ENCODE data around the genes FAM114A1, KLB and PDS5A.

DNA sequence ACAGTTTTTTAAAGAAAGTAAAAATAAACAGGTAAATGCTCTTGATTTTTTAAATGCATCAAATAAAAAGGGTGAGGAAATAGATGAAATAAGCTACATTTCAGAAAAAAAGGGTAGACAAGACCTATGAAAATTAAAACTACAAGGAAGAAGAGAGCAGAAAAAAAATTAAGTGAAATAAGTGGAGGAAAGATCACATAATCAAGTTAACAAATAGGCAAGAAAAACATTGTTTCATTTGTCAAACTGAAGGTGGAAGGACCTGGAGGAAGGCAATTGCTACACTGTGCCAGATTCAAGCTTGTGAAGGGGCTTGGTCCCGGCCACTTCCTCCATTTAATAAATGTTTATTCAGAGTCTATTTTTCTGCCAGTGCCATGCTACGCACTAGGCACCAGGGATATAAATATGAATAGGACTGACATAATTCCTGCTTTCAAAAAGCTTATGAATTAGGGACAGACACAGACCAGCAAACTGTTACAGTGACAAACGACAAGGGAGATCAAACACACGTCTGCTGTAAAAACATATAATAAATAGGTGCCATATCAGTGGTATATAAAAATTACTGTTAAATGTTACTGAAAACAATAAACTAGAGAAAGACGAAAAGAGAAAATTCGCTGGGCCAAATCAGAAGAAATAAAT lies 646 bp downstream of the TLR6 start:
- RAMPAGE, long total RNA, result no peak
- RRBS, 2 experiments, result no CpG with 5 or more reads among the region's 6 CpGs
CAGE:
- cytosol, long polyA minus RNA, result no peak
- cytosol, long polyA plus RNA, result no peak
- long polyA plus RNA, result no peak
- nucleolus, long total RNA, result start-site peak on the plus strand centred at position 270 of the sequence, 81 bp wide, 10 reads
- nucleus, long polyA plus RNA, result no peak
- nucleus, long total RNA, result no peak

GRCh38 chr4:38867281-38867898 lies at the start of gene FAM114A1:
TSS of gene FAM114A1 (plus strand) at chr4:38867806.
- RAMPAGE, long total RNA, result no peak
- RRBS, 2 experiments, result 1 to 2% methylated on average over 25 of the region's 56 CpGs
CAGE:
- cytosol, long polyA minus RNA, result start-site peak on the plus strand at chr4:38867810-38867816, 23 reads
- cytosol, long polyA plus RNA, result no peak
- long polyA plus RNA, result no peak
- nucleolus, long total RNA, result no peak
- nucleus, long polyA plus RNA, result no peak
- nucleus, long total RNA, result no peak

- RAMPAGE, long total RNA, result no peak
- RRBS, 2 experiments, result no CpG with 5 or more reads among the region's 11 CpGs
CAGE:
- cytosol, long polyA minus RNA, result no peak
- cytosol, long polyA plus RNA, result no peak
- long polyA plus RNA, result no peak
- nucleolus, long total RNA, result no peak
- nucleus, long polyA plus RNA, result no peak
- nucleus, long total RNA, result no peak
Observed at GRCh38 chr4:38976199-38976859, 55.9 kb downstream of the TMEM156 start.

- RAMPAGE, long total RNA, result no peak
- RRBS, 2 experiments, result no CpG with 5 or more reads among the region's 11 CpGs
CAGE:
- cytosol, long polyA minus RNA, result no peak
- cytosol, long polyA plus RNA, result no peak
- long polyA plus RNA, result no peak
- nucleolus, long total RNA, result no peak
- nucleus, long polyA plus RNA, result no peak
- nucleus, long total RNA, result no peak
Observed at GRCh38 chr4:39043444-39044255, 11.4 kb upstream of the TMEM156 start.

GRCh38 chr4:39045288-39045539 lies 13.0 kb upstream of the TMEM156 start:
- RAMPAGE, long total RNA, result no peak
- RRBS, 2 experiments, result 1 to 2% methylated on average over 9 of the region's 23 CpGs
CAGE:
- cytosol, long polyA minus RNA, result no peak
- cytosol, long polyA plus RNA, result no peak
- long polyA plus RNA, result no peak
- nucleolus, long total RNA, result no peak
- nucleus, long polyA plus RNA, result no peak
- nucleus, long total RNA, result no peak

DNA sequence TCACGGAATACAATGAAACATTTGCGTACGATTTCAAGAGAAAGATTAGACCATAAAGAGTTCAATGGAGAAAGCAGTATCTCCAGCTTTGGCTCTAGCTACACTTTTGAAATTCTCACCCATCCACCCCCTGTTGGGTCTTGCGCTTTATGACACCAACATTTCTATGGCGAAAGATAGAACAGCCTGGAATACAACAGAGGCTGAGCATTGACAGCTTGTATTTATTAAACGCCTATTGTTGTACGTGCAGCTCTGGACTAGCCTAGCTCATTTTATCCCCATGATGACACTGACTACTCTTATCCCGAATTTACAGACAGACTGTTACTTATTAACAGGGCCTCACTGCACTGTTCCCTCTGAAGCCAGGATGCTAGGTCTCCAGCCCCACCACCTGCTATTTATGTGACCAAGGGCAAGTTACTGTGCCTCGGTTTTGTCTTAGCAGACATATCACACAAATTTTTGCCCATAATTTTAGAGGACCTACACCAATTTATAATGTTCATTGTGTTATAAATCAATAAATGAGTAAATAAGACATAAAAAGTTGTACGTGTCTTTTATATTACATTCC lies 1.0 kb upstream of the RFC1 start:
- RAMPAGE, long total RNA, result no peak
- RRBS, 2 experiments, result no CpG with 5 or more reads among the region's 10 CpGs
CAGE:
- cytosol, long polyA minus RNA, result no peak
- cytosol, long polyA plus RNA, result no peak
- long polyA plus RNA, result no peak
- nucleolus, long total RNA, result no peak
- nucleus, long polyA plus RNA, result no peak
- nucleus, long total RNA, result no peak

DNA sequence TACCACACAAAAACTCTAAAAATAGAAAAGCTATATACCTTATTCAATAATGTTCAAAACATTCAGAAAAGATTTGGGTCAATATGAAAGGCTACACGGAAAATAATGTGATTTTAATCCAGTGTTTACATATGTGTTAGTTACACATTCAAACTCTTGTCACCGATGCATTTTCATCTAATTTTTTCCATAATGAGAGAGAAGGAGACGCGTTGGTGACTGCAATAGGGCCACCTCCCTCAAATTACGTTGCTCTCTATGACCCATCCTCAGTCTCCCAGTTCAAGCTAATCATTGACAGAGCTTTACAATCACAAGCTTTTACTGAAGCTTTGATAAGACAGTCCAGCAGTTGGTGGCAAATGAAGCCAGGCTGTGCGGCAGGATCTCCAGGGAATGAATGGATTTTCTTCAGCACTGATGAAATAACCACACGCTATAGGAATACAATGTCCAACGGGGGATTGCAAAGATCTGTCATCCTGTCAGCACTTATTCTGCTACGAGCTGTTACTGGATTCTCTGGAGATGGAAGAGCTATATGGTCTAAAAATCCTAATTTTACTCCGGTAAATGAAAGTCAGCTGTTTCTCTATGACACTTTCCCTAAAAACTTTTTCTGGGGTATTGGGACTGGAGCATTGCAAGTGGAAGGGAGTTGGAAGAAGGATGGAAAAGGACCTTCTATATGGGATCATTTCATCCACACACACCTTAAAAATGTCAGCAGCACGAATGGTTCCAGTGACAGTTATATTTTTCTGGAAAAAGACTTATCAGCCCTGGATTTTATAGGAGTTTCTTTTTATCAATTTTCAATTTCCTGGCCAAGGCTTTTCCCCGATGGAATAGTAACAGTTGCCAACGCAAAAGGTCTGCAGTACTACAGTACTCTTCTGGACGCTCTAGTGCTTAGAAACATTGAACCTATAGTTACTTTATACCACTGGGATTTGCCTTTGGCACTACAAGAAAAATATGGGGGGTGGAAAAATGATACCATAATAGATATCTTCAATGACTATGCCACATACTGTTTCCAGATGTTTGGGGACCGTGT lies at the start of gene KLB:
KLB (plus strand) TSS at position 343 of the 1,060 bp plus-strand sequence.
- RAMPAGE, long total RNA, result no peak
- RRBS, 2 experiments, result no CpG with 5 or more reads among the region's 15 CpGs
CAGE:
- cytosol, long polyA minus RNA, result no peak
- cytosol, long polyA plus RNA, result no peak
- long polyA plus RNA, result no peak
- nucleolus, long total RNA, result no peak
- nucleus, long polyA plus RNA, result no peak
- nucleus, long total RNA, result no peak

DNA sequence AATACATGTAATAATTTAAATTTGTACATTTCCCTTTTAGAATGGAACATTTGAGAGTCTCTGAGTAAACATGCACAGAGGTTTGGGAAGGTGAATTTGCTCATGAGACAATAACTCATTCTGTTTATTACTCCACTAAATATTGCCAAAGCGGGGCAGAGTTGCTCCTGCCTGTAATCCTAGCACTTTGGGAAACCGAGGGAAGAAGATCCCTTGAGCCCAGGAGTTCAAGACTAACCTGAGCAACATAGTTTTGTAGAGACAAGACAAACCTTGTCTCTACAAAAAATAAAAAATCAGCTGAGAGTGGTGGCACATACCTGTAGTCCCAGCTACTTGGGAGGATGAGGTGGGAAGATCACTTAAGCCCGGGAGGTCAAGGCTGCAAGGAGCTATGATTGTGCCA lies 6.6 kb downstream of the KLB start:
- RAMPAGE, long total RNA, result no peak
- RRBS, 2 experiments, result no CpG with 5 or more reads among the region's 3 CpGs
CAGE:
- cytosol, long polyA minus RNA, result no peak
- cytosol, long polyA plus RNA, result no peak
- long polyA plus RNA, result no peak
- nucleolus, long total RNA, result no peak
- nucleus, long polyA plus RNA, result no peak
- nucleus, long total RNA, result no peak

DNA sequence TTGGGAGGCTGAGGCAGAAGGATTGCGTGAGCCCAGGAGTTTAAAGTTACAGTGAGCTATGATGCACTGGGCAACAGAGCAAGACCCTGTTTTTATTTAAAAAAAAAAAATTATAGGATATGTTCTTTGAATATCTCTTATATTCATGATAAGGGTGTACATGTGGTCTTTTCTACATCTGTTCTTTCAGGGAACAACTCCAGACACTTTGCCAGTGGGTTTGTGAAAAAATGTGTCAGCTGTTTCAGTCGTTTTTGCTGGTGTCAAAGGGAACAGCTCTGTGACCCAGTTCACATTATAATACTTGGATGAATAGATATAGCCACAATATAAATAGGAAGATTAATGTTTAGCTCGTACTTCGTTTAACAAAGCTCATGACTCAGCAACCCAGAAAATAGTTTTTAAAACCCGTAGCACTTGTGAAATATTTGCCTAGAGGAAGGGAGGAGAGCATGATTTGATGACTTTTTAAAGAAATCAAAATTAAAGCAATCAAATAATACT lies 7.8 kb downstream of the LIAS start:
- RAMPAGE, long total RNA, result no peak
- RRBS, 2 experiments, result no CpG with 5 or more reads among the region's 5 CpGs
CAGE:
- cytosol, long polyA minus RNA, result no peak
- cytosol, long polyA plus RNA, result no peak
- long polyA plus RNA, result no peak
- nucleolus, long total RNA, result no peak
- nucleus, long polyA plus RNA, result no peak
- nucleus, long total RNA, result no peak

DNA sequence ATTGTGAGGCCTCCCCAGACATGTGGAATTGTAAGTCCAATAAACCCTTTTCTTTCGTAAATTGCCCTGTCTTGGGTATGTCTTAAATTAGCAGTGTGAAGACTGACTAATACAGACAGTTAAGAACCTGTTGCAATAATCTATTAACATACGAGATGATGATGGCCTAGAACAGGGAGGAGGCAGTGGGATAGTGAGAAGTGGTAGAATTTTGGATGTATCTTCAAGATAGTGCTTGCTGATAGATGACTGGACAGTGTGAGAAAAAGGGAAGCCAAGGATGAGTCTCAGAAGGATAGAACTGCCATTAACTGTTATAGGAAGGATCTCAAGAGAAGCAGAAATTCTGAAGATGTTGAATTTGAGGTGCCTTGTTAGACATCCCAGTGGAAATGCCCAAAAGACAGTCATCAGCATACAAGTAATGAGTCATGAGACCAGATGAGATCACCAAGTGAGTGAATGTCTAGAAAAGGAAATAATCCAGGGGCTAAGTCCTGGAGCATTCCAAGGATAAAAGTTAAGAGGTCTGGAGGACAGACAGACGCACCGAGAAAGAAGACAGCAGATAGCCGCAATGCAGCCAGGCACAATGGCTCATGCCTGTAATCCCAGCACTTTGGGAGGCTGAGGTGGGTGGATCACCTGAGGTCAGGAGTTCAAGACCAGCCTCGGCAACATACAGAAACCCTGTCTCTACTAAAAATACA lies 38.9 kb upstream of the UGDH start:
- RAMPAGE, long total RNA, result no peak
- RRBS, 2 experiments, result no CpG with 5 or more reads among the region's 6 CpGs
CAGE:
- cytosol, long polyA minus RNA, result no peak
- cytosol, long polyA plus RNA, result no peak
- long polyA plus RNA, result no peak
- nucleolus, long total RNA, result no peak
- nucleus, long polyA plus RNA, result no peak
- nucleus, long total RNA, result no peak

- RAMPAGE, long total RNA, result no peak
- RRBS, 2 experiments, result no CpG with 5 or more reads among the region's 18 CpGs
CAGE:
- cytosol, long polyA minus RNA, result no peak
- cytosol, long polyA plus RNA, result no peak
- long polyA plus RNA, result no peak
- nucleolus, long total RNA, result no peak
- nucleus, long polyA plus RNA, result no peak
- nucleus, long total RNA, result no peak
Observed at GRCh38 chr4:39637336-39637880, 1.3 kb downstream of the SMIM14 start.

GRCh38 chr4:39770884-39771295 lies 73.0 kb downstream of the UBE2K start:
- RAMPAGE, long total RNA, result no peak
- RRBS, 2 experiments, result no CpG with 5 or more reads among the region's 16 CpGs
CAGE:
- cytosol, long polyA minus RNA, result no peak
- cytosol, long polyA plus RNA, result no peak
- long polyA plus RNA, result no peak
- nucleolus, long total RNA, result no peak
- nucleus, long polyA plus RNA, result no peak
- nucleus, long total RNA, result no peak

DNA sequence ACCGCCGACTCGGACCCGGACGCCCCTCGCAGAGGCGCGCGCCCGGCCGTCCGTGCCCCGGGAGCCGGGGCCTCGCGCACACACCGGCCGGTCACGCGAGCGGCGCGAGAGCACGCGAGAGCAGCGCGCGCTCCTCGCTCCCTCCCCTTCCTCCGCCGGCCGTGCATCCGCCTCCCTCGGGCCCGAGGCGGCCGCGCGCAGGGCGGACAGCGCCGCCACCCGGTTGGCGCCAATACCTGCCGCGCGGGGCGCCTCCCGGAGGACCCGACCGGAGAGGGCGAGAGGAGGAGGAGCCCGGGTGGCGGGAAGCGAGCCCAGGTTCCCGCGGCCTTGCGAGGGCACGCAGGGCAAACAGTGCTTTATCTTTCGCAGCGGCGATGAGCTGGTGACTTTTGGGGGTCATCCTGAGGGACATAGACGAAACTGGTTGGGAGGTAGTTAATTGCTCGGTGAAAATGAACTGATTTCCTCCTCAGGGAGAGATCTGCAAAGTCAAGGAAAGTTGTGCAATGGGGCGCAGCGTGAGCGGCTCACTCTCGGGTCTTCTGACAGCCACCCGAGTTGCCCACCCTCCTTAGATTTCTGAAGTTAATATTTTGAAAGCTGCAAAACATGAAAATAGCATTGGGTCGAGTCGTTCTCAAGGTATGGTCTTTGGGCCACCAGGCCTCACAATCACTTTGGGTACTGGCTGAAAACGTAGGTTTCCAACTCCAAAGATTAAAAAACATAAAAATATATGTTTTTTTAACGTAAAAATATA lies at the start of gene PDS5A:
PDS5A (minus strand) TSS at position 116 of the 763 bp plus-strand sequence.
- RAMPAGE, long total RNA, result no peak
- RRBS, 2 experiments, result under 1 to 1% methylated on average over 32 of the region's 73 CpGs
CAGE:
- cytosol, long polyA minus RNA, result no peak
- cytosol, long polyA plus RNA, result no peak
- long polyA plus RNA, result no peak
- nucleolus, long total RNA, result no peak
- nucleus, long polyA plus RNA, result no peak
- nucleus, long total RNA, result no peak

- RAMPAGE, long total RNA, result start-site peak on the plus strand at chr4:40192959-40193083, 146 and 92 reads in 2 replicates
- RRBS, 2 experiments, result no CpG with 5 or more reads among the region's 15 CpGs
CAGE:
- cytosol, long polyA minus RNA, result start-site peak on the plus strand at chr4:40193049-40193056, 26 reads
- cytosol, long polyA plus RNA, result start-site peak on the plus strand at chr4:40192979-40193088, 618 and 514 reads in 2 replicates
- long polyA plus RNA, result start-site peak on the plus strand at chr4:40192947-40193083, 1,059 and 487 reads in 2 replicates
- nucleolus, long total RNA, result start-site peak on the plus strand at chr4:40192980-40193046, 255 reads
- nucleus, long polyA plus RNA, result start-site peak on the plus strand at chr4:40192977-40193090, 383 and 368 reads in 2 replicates
- nucleus, long total RNA, result start-site peak on the plus strand at chr4:40192959-40193071, 51 reads
Observed at GRCh38 chr4:40192621-40193559, 3.9 kb upstream of the RHOH start.

GRCh38 chr4:40199892-40200938 lies 3.4 kb downstream of the RHOH start:
- RAMPAGE, long total RNA, result no peak
- RRBS, 2 experiments, result no CpG with 5 or more reads among the region's 17 CpGs
CAGE:
- cytosol, long polyA minus RNA, result start-site peak on the plus strand at chr4:40200255-40200262, 6 reads; start-site peak on the plus strand at chr4:40200435-40200442, 21 reads; start-site peak on the plus strand at chr4:40200877-40200884, 36 reads
- cytosol, long polyA plus RNA, result start-site peak on the plus strand at chr4:40200328-40200393, 61 and 51 reads in 2 replicates
- long polyA plus RNA, result start-site peak on the plus strand at chr4:40200306-40200418, 115 and 72 reads in 2 replicates
- nucleolus, long total RNA, result start-site peak on the minus strand at chr4:40200232-40200258, 21 reads; start-site peak on the plus strand at chr4:40200297-40200530, 60 reads
- nucleus, long polyA plus RNA, result no peak
- nucleus, long total RNA, result no peak

GRCh38 chr4:40201240-40202023 lies 4.6 kb downstream of the RHOH start:
- RAMPAGE, long total RNA, result no peak
- RRBS, 2 experiments, result no CpG with 5 or more reads among the region's 7 CpGs
CAGE:
- cytosol, long polyA minus RNA, result no peak
- cytosol, long polyA plus RNA, result no peak
- long polyA plus RNA, result no peak
- nucleolus, long total RNA, result no peak
- nucleus, long polyA plus RNA, result no peak
- nucleus, long total RNA, result no peak

- RAMPAGE, long total RNA, result no peak
- RRBS, 2 experiments, result no CpG with 5 or more reads among the region's 7 CpGs
CAGE:
- cytosol, long polyA minus RNA, result no peak
- cytosol, long polyA plus RNA, result no peak
- long polyA plus RNA, result no peak
- nucleolus, long total RNA, result no peak
- nucleus, long polyA plus RNA, result no peak
- nucleus, long total RNA, result no peak
Observed at GRCh38 chr4:40211765-40212397, 15.1 kb downstream of the RHOH start.

- RAMPAGE, long total RNA, result no peak
- RRBS, 2 experiments, result no CpG with 5 or more reads among the region's 1 CpG
CAGE:
- cytosol, long polyA minus RNA, result no peak
- cytosol, long polyA plus RNA, result no peak
- long polyA plus RNA, result no peak
- nucleolus, long total RNA, result no peak
- nucleus, long polyA plus RNA, result no peak
- nucleus, long total RNA, result no peak
Observed at GRCh38 chr4:40219468-40219738, 22.6 kb downstream of the RHOH start.

- RAMPAGE, long total RNA, result no peak
- RRBS, 2 experiments, result no CpG with 5 or more reads among the region's 7 CpGs
CAGE:
- cytosol, long polyA minus RNA, result no peak
- cytosol, long polyA plus RNA, result no peak
- long polyA plus RNA, result no peak
- nucleolus, long total RNA, result no peak
- nucleus, long polyA plus RNA, result no peak
- nucleus, long total RNA, result no peak
Observed at GRCh38 chr4:40241994-40242534, 45.2 kb downstream of the RHOH start.

GRCh38 chr4:40327233-40327784 lies 7.8 kb upstream of the CHRNA9 start:
- RAMPAGE, long total RNA, result no peak
- RRBS, 2 experiments, result no CpG with 5 or more reads among the region's 5 CpGs
CAGE:
- cytosol, long polyA minus RNA, result no peak
- cytosol, long polyA plus RNA, result no peak
- long polyA plus RNA, result no peak
- nucleolus, long total RNA, result no peak
- nucleus, long polyA plus RNA, result no peak
- nucleus, long total RNA, result no peak